Choroid plexus epithelial cell (primary cell): ENCODE measurements around the genes OOSP4A, MS4A4A and SLC15A3.

- RRBS, result no CpG with 5 or more reads among the region's 24 CpGs
Measured at GRCh38 chr11:59668011-59668737, 663 bp downstream of the PATL1 start.

- RRBS, result no CpG with 5 or more reads among the region's 9 CpGs
Measured at GRCh38 chr11:59756742-59757324, 1.7 kb downstream of the STX3 start.

GRCh38 chr11:59800604-59801520 is 9.7 kb downstream of the MRPL16 start:
- RRBS, result no CpG with 5 or more reads among the region's 5 CpGs

GRCh38 chr11:59809443-59809832 is 1.1 kb downstream of the MRPL16 start:
- RRBS, result no CpG with 5 or more reads among the region's 10 CpGs

- RRBS, result no CpG with 5 or more reads among the region's 3 CpGs
Measured at GRCh38 chr11:59963653-59964184, at the start of gene OOSP4A. OOSP4A (plus strand) TSS chr11:59964033.

DNA sequence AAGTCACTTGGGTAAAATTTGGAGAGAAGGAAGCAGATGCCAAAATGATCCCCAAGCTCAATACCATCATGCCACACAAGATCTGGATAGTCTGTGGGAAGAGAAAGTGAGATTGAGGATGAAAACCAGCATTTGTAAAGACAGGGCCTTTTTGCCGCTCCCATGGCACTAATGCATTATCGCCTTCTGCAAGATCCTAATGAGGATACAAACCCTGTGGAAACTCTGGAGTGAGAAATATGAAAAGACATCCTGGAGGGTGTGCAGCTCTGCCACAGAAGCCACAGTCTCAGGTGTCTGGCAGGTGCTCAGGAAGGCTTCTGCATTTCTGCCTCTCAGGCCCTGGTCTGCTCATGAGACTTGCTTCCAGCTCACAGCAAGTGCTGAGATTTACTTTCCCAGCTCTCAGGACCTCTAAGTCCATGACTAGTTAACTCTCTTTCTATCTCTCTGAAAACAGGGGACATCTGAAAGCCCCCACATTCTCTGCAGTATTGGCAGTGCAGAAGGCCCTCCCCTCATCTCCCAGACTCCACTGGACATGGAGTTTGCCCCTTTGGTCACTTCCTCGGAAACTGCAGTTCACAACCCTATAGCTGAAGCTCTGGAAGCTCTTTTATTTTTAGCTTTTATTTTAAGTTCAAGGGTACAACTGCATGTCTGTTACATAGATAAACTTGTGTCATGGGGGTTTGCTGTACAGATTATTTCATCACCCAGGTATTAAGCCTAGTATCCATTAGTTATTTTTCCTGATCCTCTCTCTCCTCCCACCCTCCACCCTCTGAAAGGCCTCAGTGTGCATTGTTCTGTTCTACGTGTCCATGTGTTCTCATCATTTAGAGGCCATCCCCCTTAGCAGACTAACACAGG is 2.8 kb downstream of the MS4A6A start:
- RRBS, result no CpG with 5 or more reads among the region's 4 CpGs

DNA sequence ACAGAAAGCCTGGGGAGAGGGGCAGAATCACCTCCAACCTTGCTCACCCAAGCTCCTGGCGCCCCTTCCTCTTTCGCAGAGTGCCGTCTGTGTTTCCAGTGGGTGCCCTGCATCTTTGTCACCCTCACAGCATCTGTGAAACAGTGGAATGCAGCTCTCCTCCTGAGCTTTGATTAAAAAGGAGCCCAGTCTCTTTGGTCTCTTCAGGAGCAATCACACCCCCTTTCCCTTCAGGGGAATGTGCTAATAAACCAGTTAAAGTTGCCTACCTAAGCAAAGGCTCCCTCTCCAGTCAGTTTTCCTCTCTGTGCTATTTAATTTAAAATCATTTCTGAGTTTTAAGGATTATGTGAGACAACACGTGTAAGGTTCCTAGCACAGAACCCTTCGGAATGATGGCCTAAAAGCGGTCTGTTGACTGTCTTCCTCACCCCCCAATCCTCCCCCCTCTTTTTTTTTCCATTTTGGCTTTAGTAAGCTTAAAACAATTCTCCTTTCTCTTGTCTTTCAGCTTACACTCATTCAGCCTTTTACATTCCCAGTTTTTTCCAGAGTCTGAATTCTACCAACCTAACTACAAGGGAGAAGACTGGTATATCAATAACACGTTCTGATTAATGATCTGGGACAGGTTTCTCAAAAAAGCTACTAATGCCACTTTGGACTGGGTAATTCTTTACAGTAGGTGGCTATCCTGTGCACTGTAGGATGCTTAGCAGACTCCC is 1.6 kb upstream of the MS4A6A start:
- RRBS, result no CpG with 5 or more reads among the region's 7 CpGs

DNA sequence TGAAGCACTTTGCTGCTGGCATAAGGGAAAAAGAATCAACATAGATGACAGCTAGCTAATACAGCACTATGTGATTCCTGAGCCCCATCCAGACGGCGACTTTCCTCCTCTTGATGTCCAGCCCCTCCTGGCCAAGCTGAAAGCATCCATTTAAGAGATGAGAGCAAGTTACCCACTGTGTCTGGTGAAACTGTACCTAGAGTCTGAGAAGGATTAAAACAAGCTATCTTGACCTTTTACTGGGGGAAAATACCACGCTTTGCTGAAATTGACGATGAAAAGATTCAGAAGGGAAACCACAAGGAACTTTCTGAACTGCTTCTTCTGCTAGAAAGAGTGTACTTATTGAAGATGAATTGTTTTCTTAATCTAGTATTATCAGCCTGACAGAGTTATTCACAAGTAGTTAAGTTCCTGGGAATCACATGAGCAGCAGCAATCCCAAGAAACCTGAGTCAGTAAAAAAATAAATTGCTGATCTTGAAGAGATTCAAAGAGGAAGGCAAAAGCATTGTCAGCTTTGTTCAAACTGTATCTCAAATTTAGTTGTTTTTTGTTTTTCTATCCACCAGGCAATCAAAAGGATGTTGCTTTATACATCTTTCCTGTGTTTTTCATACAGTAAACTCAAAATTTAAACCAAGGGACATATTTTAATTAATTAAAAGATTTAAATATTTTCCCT is 13.1 kb upstream of the MS4A6A start:
- RRBS, result no CpG with 5 or more reads among the region's 4 CpGs

DNA sequence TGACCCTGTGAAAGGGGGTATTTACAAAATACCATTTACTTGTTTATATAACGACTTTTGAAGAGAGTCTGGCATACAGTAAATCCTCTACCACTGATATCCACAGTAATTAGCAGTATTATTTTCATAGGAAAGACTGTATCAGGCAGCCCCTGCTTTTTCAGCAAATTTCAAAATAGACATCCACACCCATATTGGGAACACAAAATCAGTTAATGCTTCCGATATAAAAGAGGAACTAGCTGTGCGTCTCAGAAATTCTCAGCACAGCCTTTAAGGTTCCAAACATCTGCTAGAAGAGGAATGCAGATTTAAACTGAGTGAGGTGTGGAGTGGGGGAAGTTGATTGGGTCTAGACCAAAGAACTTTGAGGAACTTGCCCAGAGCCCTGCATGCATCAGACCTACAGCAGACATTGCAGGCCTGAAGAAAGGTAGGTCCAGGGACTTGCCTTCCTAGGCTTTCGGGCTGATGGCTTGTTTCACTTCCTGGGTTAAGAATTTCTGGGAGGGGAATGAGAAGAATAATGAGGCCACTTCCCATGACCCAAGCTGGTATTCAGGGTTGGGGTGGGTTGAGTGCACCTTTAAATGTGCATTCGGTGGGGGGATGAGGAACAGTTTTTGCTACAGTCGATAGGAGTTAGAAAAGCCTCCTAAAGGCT is at the start of gene MS4A4A:
MS4A4A (plus strand) TSS at position 383 of the 664 bp plus-strand sequence.
- RRBS, result no CpG with 5 or more reads among the region's 6 CpGs

DNA sequence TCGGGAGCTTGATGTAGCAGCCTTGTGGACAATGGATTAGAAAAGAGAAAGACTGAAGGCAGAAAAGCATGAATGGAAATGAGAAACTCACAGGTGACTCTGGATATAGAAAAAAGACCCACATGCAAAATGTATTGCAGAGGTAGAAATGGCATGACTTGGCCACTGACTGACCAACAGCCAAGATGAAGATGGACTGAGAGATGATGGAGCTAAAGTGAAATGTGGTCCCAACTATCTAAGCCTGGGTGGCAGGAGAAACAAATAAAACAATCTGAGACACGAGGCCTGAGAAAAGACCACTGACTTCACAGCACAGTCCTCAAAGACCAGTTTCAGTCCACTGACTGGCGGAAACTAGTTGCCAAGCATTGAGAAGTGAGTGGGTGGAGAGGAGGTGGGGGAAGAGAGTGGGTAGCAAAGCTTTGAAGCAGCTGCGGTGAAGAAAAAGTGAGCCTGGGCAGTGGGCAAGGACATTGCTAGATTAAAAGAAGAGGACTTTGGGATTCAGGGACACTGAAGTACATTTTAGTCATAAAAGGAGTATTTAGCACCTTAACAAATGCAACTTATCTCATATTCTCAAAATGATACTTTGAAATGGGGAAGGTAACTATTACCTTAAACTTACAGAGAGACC is 1.9 kb downstream of the MS4A1 start:
- RRBS, result no CpG with 5 or more reads among the region's 4 CpGs

GRCh38 chr11:60476977-60477581 is 15.5 kb upstream of the MS4A12 start:
- RRBS, result no CpG with 5 or more reads among the region's 6 CpGs

- RRBS, result no CpG with 5 or more reads among the region's 2 CpGs
Measured at GRCh38 chr11:60658198-60658875, 41.1 kb upstream of the MS4A8 start.

DNA sequence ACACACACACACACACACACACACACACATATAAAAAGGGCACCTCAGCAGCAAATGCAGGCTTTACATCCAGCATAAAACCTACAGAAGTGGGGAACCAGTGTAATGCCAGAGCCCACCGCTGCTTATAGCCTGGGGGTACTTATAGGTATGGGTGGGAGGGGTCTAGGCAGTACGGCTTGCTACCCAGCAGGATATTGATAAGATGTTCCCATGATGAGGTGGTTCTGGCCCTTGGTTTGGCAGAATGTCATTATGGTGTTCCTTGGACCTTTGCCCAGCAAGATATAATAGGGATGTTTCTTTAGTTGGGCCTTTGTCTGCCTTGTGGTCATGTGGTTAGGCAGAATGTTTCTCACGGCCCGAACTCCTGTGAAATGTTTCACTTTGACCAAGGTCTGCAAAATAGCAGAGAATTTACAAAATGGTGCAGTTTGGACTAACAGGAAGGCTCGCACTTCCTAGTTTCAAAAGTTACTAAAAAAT is 15.6 kb upstream of the MS4A8 start:
- RRBS, result no CpG with 5 or more reads among the region's 5 CpGs

DNA sequence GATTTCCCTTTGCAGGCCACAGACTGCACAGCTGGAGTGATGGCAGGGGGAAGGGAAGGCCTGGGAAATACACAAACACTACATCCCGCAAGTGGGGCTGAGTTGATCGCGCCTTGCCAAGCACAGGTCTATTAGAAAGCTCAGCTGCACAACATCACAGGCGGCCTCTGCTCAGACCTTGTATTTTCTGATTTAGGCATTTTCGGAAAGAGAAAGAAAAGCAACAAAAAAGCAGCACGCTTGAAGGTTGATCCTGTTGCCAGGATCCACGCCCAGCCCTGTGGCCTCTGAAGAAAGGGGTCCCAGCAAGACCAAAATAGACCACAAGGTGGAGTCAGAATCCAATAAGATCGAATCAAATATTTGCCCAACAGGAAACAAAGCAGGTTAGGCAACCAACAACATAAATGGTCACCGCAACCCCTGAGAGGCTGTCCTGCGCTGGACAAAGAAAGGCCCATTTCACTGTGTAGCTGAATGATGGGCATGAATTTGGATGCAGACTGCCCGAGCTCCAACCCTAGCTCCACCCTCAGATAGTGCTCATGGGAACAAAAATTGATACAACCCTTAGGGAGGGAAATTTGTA is 1.8 kb downstream of the MS4A8 start:
- RRBS, result no CpG with 5 or more reads among the region's 11 CpGs

DNA sequence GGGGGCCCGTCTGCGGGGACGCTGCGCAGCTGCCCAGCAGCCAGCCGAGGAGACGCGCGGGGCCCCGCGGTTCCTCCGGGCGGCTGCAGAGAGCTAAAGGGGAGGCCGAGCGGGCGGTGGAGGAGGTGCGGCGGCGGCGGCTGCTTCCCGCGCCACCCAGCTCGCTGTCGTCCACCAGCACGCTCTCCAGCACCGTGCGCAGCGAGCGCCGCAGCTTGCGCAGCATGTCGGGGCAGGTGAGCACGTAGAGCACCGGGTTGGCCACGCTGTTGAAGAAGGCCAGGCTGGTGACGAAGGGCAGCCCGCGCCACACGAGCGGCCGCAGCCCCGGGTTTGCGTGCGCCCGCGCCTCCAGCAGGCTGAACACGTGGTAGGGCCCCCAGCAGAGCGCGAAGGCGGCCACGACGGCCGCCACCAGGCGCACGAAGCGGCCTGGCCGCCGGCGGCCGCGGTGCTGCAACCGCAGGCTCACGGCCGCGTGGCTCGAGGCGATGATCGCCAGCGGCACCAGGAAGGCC is 3.1 kb downstream of the PTGDR2 start:
- RRBS, result 25% methylated on average over 19 of the region's 68 CpGs

DNA sequence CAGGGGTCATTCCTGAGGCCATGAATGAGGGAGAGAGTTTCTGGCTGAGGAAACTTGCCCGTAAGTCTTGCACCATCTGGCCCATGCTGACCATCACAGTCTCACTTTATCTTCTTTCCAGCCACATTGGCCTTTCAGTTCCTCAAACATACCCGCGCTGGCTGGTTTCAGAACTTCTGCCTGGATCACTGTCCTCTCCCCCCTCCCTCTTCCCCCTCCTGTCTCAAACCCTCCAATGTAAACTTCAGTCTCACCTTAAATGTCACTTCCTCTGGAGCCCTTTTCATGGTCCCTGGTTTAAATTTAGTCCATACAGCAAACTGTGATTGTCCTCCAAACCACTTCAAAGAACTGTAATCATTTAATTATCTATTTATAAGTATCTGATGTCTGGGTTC is 3.7 kb upstream of the TMEM109 start:
- RRBS, result no CpG with 5 or more reads among the region's 3 CpGs

GRCh38 chr11:60951566-60952424 is at the start of gene SLC15A3:
SLC15A3 (minus strand) TSS chr11:60952176.
- RRBS, result 7% methylated on average over 4 of the region's 25 CpGs

DNA sequence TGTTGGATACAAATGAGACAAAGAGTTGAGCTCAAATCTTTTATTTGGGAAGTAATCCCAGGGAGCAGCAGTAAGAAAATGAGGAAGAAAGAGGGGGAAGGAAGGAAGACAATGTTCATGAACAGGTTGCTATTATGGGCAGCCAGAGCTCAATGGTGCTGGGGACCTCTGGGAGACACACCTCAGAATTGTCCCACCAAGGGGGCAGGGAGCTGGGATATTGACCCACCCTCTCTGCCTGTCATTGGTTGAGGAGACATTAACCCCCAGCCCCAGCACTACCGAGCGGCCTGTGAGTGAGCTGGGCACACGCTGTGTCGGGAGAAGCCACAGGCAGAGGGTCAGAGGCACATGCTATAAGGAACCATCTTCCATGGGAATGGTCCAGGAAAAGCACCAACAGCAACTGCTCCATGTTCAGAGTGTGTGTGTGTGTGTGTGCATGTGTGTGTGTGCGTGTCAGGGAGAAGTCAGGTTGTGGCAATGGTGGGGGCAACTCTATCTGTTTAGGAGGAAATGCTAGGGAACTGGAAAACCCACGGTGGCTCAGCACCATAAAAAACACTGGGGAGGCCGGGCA is 49.1 kb downstream of the CD6 start:
- RRBS, result no CpG with 5 or more reads among the region's 7 CpGs

DNA sequence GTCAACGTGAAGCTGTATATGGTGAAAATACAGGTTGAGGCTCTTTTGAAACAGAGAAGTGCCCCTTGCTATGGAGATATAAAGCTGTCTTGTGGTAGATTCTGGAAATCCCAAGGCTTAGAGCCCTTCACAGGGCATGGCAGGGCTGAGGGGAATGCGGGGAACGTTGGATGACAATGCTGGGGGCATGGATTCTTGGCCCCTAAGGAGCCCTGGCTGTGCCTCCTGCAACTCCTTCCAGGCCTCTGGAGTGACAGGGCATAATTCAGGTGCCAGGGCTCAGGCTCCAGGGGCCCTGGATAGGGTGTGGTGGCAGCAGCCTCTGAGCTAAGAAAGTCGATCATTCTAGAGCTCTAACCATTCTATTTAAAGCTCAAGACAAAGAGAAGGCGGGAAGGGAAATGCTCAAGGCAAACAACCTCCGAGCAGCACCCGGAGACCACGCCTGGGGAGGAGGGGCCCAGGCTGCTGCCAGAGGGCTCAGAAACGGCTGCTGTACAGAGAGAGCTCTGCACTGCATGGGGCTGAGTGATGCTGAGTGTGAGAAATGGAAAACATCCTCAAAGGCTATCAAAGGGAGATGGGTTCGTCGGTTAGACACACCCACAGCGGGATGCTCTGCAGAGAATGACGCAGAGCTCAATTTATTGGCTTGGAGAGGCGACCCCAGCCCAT is 60.2 kb upstream of the CD5 start:
- RRBS, result no CpG with 5 or more reads among the region's 14 CpGs